Jejunum (tissue), 1 donor: ENCODE results near the gene C19orf25.

- PRO-cap = no peak
Measured at GRCh38 chr19:1373306-1373903, 10.3 kb upstream of the NDUFS7 start.

- PRO-cap = no peak
Measured at GRCh38 chr19:1384038-1384855, 540 bp downstream of the NDUFS7 start.

- PRO-cap = no peak
Measured at GRCh38 chr19:1400211-1401301, 786 bp downstream of the GAMT start.

DNA sequence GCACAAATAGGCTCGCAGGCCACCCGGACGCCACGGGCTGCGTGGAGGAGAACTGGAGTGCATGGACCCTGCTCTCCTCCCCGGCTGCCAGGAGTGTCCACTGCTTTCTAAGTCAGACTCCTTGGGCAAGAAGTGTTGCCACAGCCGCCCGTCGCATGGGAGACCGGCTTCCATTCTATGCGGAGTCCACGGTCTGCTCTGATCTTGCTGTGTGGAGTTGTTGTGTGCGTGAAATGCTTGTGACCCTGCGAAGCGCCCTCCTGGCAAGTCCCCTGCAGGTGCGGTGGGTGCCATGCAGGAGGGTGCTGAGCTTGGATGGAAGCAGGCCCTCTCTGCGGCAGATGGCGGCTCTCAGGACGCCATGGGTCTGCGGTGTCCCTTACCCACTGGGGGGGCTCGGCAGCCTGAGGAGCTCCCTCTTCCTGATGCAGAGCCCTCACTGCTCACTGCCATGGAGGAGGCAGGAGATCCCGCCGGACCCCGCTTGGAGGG, 2.1 kb downstream of the DAZAP1 start:
- PRO-cap = no peak

- PRO-cap = no peak
Measured at GRCh38 chr19:1423448-1424106, 14.6 kb upstream of the RPS15 start.

DNA sequence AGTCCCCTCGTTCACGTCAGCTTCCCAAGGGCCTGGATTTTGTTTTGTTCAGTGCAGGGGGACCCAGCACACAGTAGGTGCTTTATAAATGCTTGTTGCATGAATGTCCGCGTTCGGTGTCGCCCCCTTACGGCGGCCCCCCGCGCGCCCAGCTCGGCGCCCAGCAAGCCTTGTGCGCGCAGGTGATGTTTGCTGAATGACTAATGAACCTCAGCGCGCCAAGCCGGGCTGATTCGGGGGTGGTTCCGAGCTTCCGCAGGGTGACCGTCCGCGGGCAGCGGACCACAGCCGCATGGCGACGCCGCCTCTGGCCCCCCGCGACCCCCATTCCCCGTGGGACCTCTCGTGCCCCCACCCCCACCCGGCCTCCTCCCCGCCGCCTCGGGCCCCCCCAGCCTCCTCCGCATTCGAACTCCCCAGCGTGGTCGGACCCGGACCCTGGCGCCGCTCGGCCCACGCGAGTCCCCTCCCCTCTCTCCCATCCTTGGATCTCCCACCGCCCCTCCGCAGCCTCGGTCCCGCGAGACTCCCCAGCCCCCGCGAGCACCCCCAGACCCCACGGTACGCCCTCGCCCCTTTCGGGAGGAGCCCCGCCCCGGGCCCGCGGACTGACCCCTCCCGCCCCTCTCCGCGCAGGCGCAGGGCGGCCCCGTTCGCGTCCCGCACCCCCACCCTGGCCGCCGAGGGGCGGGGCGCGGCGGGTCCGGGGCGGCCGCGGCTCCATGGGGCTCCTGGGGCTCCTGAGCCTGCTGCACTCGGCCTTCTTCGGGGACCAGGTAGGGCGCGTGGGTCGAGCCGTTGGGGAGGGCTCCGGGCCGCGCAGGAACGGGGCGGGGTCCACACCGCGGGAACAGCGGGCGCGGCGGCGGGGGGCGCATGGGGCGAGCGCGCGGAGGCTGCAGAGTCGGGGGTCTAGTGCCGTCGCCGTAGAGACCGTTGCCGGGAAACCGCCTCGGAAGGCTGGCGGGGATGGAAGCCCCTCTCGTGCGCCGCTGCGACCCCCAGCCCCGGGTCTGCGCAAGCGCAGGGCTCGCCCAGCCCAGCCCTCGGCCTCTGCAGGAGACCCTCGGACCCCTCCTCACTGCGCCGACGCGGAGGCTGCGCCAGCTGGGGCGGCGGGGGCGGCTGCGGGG, 4.0 kb upstream of the APC2 start:
- PRO-cap = no peak

GRCh38 chr19:1448957-1449422, 931 bp upstream of the APC2 start:
- PRO-cap = no peak

GRCh38 chr19:1451177-1451866, 1.4 kb downstream of the APC2 start:
- PRO-cap = no peak

GRCh38 chr19:1479088-1479848, at the start of gene C19orf25:
C19orf25 (minus strand) TSS chr19:1479215.
- PRO-cap = bidirectional peak, plus-strand start at chr19:1479314, minus-strand start at chr19:1479194; bidirectional peak, plus-strand start at chr19:1479649, minus-strand start at chr19:1479556

DNA sequence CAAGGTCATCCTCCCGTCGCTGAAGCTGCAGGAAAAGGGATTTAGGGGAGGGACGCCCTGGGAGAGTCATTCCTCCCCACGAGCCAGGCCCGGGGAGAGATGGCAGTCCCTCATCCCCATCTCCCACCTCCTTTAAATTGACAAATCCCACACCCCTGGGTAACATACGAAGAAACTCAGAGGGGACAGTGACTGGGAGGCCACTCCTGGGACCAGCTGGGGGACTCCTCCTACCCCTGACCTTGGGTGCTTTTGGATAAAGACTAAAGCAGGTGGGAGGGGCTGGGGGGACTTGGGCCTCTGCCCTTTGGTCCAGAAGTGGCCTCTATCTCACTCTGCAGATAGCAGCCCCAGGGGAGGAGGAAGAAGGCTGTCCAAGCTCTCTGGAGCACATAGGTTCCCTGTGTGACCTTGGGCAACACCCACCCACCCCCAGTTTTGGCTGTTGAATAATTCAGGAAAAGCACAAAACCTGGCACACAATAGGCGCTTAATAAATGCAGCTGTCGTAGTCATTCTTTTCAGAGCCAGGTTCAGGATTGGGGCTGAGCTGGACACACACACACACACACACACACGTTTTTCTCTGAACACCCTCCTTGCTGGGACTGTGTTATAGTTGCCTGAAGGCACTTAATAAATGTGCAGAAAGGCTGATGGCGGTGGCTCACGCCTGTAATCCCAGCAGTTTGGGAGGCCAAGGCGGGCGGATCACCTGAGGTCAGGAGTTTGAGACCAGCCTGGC, 2.3 kb downstream of the REEP6 start:
- PRO-cap = bidirectional peak, plus-strand start at position 357 of the sequence, minus-strand start at position 232 of the sequence

GRCh38 chr19:1652987-1653725, 741 bp upstream of the TCF3 start:
- PRO-cap = bidirectional peak, plus-strand start at chr19:1653101, minus-strand start at chr19:1652851

- PRO-cap = no peak
Measured at GRCh38 chr19:1828224-1828741, 16.2 kb upstream of the ATP8B3 start.

- PRO-cap = bidirectional peak, plus-strand start at chr19:1855596, minus-strand start at chr19:1855383
Measured at GRCh38 chr19:1854952-1855791, 6.9 kb upstream of the REXO1 start.

- PRO-cap = no peak
Measured at GRCh38 chr19:1856237-1856504, 7.2 kb downstream of the KLF16 start.

- PRO-cap = no peak
Measured at GRCh38 chr19:1877098-1877814, 8.0 kb downstream of the ABHD17A start.

GRCh38 chr19:1878069-1878833, 7.0 kb downstream of the ABHD17A start:
- PRO-cap = no peak

GRCh38 chr19:1911753-1912654, 6.8 kb downstream of the ADAT3 start:
- PRO-cap = unidirectional peak, minus-strand start at chr19:1912190

GRCh38 chr19:1941326-1941591, 287 bp downstream of the CSNK1G2 start:
- PRO-cap = no peak

DNA sequence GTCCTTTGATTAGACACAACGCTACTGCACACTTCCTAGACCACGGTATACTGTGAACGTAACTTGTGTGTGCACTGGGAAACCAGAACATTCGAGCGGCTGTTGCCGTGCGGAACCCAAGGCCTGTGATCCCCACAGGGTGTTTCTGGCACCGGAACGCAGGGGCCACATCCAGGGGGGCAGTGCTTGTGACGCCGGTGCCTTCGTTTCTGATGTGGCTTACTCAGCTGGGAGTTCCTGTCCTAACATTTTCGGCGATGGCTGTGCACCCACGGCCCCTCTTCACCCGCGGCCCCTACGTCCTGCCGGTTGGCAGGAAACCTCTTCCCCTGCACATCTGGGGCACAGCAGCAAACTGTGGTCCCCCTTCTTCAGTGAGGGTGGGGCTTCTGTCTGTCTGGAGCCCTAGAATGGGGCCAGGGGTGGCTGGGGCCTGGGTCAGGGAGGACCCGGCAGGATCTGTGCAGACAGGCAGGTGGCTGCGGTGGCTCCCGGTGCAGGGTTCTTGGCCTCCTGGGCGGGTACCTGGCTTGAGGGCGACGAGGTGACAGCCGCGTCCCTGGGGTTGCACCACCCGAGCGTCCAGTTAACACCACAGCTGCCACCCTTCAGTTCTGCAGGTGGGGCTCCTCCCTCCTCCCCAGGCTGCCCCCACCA, 26.2 kb downstream of the CSNK1G2 start:
- PRO-cap = no peak

DNA sequence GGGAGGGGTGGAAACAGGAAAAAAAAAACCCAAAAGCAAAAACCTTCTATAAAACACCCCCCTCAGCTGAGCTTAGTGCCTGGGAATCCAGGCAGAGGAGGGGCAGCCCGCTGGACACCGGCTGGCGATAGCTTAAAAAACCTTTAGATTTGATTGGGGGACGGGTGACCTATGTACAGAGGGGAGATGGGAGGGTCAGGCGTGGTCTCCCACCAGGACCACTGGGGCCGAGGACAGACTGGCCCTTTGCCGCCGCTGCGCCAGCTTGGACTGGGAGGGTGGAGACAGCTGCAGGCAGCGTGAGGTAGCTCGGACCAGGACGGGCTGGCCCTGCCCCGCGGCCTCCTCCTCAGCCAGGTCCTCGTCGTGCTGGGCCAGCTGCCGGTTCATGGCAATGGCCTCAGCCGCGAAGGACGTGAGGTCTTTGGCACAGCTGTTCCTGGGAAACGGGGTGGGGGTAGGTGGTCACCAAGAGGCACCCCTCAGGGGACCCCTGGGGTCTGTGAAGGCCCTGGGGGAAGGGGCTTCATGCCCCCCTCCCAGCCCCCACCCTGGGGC, 11.5 kb downstream of the MKNK2 start:
- PRO-cap = no peak